Penis (tissue), 1 donor: Measurements from ENCODE around the gene NINJ2.

DNA sequence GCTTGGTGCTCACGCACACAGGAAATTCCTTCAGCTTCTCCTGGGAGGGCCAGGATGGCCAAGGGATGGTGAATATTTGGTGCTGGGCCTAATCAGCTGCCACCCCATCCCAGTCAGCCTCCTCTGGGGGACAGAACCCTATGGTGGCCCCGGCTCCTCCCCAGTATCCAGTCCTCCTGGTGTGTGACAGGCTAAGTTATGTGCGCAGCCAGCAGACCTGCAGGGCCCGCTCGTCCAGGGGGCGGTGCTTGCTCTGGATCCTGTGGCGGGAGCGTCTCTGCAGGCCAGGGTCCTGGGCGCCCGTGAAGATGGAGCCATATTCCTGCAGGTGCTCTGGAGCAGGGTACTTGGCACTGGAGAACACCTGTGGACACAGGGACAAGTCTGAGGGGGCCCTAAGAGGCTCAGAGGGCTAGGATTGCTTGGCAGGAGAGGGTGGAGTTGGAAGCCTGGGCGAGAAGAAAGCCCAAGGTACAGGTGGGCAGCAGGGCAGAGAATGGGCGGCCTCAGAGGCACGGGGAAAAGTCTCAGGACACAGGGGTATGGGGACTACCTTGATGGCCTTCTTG lies 48.7 kb upstream of the IQSEC3 start:
- PRO-cap = no peak

DNA sequence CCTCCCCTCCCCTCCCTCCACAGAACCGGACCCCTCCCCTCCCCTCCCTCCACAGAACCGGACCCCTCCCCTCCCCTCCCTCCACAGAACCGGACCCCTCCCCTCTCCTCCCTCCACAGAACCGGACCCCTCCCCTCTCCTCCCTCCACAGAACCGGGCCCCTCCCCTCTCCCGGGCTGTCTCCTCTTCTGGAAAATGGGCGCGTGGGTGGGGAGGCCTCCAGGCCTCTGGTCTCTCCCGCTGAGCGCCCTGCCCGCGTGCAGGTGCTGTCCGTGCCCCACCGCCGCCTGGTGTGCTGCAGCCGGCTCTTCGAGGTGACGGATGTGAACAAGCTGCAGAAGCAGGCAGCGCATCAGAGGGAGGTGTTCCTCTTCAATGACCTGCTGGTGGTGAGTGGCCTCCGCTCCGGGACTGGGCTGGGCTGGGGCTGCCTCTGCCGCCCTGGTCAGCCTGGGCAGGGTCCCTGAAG lies 50.7 kb downstream of the SLC6A12 start:
- PRO-cap = no peak

DNA sequence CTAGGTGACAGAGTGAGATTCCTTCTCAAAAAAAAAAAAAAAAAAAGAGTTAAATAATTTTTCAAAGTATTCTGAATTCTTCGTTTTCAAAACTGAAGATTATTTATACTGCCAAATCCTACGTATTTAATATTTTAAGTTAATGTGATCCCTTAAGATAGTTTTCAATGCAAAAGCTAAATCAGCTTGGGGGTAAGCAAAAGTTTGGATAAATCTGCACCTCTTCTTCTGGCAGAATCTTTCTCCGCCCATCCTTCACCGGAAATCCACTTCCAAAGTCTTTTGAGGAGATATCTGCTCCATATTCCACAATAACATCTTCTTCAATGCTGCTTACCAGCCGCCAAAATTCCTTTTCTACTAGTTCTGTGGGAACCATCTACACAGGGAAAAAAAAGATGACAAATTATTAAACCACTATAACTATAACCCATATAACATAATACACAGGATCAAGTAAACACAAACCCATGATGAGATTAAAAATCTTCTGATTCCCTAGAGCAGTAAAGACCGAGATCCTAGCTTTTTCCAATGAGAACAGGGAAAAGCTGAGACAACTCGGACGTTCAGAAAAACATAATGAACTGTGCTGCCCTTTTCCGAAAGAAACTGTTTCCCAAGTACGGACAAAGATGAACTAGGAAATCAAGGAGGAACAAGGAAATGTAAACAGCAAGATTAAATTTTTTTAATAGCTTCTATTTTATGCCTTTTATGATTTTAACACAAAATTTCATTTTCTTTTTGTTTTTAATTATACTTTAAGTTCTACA lies 38.5 kb downstream of the KDM5A start:
- PRO-cap = no peak

- PRO-cap = no peak
These were observed 16.9 kb downstream of the KDM5A start for GRCh38 chr12:372110-372681.

GRCh38 chr12:373564-374318 lies 15.4 kb downstream of the KDM5A start:
- PRO-cap = no peak

DNA sequence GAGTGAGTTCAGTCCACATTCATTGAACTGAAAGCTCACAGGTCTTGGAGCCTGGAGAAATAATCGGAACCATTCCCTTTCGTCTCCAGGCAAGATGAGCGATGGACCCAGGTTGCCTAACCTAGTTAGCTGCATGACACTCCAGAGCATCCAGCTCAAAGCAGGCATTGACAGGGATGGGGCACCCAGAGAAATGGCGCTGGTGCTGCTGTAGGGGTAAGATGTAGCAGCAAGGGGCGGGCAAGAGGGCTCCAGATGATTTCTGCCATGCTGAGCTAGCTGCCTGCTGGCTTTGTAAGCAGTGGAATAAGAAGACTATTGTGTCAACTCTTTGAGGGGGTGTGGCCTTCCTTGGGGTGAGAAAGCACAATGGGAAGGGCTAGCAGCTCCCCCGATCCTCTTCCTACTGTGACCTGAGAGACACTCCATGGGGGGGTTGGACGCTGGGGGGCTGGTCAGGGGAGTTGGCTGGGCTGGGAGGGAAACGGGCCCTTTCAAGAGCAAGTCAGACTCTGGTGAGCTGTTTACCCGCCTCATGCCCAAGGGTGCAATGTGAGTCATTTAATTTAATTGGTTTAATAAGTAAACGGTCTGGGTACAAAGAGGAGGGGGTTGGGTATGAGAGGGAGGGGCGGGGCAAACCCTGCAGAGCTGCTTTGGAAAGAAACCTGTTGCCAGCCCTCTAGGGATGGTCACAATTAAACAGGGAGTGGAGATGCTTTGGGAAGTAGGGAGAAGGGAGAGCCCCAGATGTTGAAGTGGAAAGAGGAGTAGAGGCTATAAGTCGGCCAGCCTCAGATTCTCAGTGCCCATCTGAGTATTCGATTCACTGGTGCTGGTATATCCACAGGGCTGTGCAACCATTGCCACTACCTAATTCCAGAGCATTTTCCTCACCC lies 50.5 kb downstream of the B4GALNT3 start:
- PRO-cap = no peak

DNA sequence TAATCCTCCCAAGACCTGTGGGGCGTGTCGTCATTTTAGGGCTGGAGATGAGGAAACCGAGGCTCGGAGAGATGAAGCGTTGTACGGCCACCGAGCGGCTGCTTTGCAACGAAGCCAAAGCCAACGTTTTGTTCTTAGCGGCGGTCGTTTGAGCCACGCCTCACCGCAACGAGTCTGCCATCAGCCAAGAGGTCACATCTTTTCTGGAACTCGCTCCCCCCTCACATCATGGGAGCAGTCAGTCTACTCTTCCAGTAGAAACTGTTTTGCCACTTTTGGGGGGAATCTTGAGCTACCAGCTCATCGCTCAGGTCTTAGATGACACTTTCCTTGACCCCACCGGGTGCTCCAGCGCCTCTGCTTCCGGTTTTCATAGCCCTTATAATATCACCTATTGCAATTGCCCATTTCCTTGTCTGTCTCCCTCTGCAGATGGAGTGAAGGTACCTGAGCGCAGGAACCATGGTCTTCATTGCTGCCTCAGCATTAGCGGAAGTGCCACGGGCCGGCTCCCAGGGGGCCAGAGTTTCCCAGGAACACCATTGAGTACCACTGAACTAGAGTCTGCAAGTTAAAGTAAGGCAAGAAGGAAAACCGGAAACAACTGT lies 19.6 kb downstream of the NINJ2 start:
- PRO-cap = unidirectional peak, minus-strand start at position 110 of the sequence

GRCh38 chr12:662580-663732 lies at the start of gene NINJ2:
TSS of gene NINJ2 (minus strand) at chr12:663445.
- PRO-cap = unidirectional peak, minus-strand start at chr12:663437

GRCh38 chr12:666656-667174 lies 3.5 kb upstream of the NINJ2 start:
- PRO-cap = no peak

DNA sequence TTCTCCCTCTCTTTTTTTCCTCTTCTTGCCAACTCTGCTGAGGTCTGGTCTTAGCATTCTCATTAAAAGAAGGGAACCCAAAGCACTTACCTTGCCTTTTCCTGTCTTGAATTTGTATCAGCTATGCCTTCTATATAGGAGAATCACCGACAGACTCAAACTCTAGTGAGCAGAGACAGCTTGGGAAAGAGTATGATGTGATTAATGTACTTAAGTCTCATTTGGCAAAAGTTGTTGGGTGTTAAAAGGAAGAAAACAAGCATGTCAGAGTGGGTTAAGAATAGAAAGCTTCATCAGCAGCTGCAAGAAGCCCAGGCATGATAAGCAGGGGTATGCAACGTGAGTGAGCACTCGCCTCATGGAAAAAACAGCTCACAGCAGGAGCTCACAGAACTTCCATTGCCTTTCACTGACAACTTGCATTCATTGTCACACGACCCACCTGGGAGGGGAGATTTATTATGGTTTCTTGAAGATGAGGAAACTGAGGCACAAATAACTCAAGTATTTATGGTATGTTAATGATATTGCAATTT lies 35.9 kb upstream of the WNK1 start:
- PRO-cap = no peak

DNA sequence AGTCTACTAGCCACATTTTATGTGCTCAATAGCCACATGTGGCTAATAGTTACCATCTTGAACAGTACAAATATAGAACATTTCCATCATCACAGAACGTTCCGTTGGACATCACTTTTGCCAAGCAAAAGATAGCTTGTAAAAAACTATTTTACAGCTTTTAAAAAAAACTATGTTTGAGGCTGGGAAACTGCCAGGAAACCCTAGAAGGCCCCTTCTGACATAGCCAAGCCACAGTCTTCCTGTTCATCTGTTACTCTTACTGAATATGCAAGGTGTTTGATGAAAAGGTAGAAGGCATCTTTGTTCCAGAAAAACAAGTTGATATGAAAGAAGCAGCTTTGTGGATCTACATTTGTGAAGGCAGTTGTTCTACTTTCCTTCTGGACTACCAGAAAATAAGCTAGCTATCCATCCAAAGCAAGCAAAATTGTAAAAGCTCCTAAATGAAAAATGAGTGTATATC lies 23.6 kb upstream of the WNK1 start:
- PRO-cap = no peak

DNA sequence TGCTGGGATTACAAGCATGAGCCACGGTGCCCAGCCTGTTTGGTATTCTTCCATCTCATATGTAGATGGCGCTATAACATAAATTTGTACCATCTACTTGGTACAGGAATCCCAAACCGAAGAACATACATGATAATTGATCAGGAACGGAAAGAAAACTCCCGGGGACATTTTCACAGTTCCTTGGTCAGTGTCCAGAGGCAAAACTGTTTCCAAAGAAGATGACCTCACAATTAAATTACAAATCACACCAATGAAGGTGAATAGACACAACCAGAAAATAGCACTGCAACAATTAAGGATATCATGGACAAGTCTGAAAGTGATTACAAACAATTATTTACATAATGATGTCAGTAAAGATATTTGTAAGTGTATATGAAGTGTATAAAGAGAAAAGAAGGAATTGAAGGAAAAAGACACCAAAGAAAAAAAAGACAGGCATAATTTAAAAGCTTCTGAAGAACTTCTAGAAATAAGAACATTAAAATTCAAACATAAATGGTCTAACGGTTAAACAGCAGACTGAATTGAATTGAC lies 64.2 kb downstream of the WNK1 start:
- PRO-cap = no peak

- PRO-cap = no peak
These were observed 275.8 kb downstream of the FBXL14 start for GRCh38 chr12:1318415-1319181.

DNA sequence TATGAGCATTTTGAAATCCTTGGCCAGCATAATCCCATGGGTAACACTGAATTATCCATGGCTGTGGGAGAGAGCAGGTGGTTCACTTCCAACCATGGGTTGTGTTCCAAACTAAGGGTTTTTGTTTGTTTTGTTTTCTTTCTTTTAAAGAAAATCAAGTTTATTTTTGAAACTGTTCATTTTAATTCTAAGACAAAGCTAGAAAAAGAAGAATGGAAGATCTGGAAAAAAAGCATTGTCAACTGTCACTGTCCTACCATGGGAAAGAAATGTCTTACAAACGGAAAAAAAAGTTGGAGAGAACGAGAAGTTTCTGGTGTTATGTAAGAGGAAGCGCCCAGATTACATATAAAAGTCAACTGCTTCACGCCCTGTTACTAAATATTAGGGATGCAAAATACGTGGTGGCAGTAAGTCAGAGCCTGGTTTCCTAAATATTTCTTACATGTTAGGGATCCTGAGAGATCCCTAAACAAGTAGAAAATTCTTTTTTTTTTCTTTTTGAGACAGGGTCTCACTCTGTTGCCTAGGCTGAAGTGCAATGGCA lies 14.3 kb upstream of the FBXL14 start:
- PRO-cap = no peak

DNA sequence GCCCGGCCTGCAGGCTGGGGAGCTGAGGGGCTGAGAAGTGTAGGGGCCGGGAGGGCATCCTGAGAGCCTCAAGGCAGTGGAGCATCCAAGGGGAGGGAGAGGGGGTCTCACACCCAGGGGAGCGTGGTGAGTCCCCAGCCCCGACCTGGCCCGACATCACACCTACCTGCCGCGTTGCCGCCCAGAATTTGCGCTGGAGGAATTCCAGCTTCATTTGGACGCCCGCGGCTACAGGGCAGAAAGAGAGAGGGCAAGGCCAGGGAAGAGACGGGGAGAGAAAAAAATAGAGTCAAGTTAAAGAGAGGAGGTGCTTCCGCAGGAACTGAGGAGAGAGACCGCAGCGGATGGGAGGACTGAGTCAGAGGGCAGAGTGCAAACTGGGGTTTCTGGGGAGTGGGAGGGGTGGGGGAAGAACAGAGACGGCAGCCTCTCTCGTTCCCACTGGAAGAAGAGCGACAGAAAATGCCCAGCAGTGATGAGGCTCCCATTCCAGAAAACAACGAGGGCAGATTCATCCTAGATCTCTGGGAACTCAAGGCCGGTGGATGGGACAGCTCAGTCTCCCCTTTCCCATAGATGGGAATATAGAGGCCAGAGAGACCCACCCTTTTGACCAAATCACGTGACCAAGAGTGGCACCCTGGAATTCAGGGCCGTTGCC lies 8.7 kb upstream of the LRTM2 start:
- PRO-cap = unidirectional peak, plus-strand start at position 396 of the sequence

- PRO-cap = unidirectional peak, minus-strand start at chr12:1812856
These were observed 7.6 kb upstream of the LRTM2 start for GRCh38 chr12:1812538-1813362.

DNA sequence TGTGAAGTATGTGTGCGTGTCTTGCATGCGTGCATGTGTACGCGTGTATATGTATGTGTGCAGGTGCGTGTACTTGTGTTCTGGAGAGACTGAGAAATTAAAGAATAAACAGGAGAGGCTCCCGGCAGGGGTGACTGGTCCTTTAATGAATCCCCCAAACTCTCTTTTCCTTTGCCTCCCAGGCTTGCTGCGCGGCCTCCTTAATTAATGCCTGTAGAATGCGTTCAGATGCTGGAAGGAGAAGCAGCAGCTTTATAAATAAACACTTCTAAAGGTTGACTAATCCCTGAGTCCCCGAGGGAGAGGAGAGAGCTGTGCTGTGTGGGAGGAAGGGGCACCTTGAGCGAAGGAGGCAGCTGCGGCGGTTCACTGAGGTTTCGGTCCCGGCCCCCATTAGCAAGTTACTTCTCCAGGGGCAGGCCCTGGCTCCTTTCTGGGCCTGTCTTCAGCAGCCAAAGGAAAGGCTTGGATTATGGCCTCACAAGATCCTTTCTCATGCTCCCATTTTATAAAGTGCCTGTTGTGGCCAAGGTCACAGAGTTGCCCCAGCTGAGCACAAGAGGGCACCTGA lies 14.8 kb upstream of the CACNA2D4 start:
- PRO-cap = no peak

- PRO-cap = no peak
These were observed 13.5 kb upstream of the DCP1B start for GRCh38 chr12:2017739-2018106.

DNA sequence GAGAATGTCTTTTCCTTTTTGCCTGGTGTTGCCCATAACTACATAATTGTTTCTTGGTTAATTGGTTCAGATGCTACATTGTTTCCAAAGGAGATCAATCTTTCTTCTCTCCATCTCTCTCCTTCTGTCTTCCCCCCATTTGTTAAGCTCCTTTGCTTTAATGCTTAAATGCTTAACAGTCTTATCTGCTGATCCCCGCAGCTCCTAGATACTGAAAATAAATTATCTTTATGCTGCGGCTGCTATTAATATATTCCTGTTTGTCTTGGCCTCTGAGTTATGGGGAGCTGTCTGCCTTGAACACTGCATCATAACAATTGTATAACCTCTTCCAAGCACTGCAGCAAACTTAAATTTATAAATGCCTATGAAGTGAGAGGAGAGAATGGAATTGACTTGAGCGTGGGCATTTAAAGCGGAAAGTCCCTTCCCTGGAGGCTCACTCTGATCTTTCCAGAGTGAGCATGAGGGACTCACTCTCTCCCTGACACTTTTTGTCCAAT lies 23.0 kb upstream of the DCP1B start:
- PRO-cap = no peak

DNA sequence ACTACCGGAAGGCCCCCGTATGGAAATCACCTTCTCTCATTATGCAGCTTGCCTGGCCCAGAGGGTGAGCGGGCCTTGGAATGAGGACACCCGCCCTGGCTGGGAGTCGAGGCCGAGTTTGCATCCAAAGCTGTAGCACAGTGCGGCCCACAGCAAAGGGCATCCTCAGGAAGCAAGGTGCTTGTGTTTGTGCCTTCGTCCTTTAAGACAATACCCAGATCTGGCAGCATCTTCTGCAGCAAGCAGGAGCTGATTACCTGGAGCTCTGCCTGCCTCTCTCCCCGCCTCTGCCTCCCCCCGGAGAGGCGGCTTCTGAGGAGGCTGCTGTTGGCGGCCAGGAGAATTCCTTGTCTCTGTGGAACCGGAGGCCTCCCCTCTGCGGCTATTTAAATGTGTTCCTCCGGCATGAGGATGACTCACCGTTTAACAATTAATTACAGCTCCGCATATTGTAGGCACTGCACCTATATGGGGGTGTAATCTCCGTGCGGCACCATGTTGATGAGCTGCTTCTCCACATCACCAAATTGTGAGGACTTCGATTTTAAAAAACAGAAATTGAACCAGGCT lies 145.3 kb downstream of the CACNA1C start:
- PRO-cap = no peak